ENCODE results near the gene SENP7.

DNA sequence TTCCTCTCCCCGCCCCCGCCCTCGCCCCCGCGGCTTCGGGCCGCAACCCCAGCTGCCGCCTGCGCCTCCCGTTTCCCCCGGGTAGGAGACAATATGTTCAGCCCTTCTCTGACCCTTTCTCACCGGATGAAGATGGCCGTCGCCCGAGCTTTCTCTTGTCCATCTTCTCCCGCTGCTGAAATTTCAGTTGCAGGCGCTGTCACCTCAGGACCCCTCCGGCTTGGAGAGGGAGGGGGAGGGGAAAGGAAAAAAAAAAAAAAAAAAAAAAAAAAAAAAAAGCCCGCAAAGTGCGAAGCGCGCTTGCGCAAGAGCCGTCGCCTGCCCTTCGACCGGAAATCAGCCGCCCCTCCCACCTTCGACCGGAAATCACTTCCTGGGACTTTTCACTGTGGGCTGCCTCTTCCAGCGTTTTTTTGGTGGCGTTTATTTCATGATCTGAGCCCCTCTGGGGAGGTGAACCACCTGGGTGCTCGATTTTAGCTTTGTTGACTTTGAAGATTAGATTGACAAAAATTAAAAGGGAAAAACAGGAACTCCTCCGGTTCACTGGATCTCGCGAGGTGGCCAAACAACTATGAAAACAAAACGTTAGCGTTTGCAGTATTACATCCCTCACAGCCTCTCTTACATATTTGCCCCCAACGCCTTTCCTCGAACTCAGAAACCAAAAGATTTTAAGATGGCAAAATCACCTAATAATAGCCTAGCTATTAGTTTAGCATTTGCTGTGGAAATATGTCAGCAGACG is at the start of gene SENP7:
TSS of gene SENP7 (minus strand) at position 245 of the 748 bp plus-strand sequence.
- RRBS, result 0% methylated on average over 6 of the region's 41 CpGs

GRCh38 chr3:101548997-101549362 is 12.7 kb upstream of the TRMT10C start:
- RRBS, result no CpG with 5 or more reads among the region's 1 CpG

DNA sequence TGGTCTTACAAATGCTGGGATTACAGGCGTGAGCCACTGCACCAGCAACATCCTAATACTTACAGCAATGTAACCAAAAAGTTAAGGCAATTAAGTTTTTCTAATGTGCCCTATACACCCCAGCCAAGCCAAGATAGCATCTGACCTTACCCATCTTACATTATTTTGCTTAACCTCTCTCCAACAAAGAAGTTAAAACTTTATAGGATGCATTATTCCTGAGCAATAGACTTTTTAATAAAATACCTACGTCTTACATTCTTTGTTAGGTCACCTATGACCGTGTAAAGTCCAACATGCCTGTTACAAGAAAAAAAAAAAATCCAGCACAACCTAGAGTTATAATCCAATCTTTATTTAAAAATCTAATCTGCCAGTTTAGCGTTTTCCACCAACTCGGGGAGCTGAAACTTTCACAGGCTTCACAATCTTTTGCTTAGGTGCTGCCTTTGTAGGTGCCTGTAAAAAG is 3.9 kb upstream of the ZBTB11 start:
- RRBS, result no CpG with 5 or more reads among the region's 5 CpGs

- RRBS, result no CpG with 5 or more reads among the region's 15 CpGs
These were observed 7.0 kb upstream of the RPL24 start for GRCh38 chr3:101693472-101694027.

GRCh38 chr3:101827014-101828354 is 21.8 kb upstream of the NFKBIZ start:
- RRBS, result no CpG with 5 or more reads among the region's 32 CpGs

GRCh38 chr3:101850341-101851087 is 1.2 kb downstream of the NFKBIZ start:
- RRBS, result 0% methylated on average over 1 of the region's 18 CpGs

DNA sequence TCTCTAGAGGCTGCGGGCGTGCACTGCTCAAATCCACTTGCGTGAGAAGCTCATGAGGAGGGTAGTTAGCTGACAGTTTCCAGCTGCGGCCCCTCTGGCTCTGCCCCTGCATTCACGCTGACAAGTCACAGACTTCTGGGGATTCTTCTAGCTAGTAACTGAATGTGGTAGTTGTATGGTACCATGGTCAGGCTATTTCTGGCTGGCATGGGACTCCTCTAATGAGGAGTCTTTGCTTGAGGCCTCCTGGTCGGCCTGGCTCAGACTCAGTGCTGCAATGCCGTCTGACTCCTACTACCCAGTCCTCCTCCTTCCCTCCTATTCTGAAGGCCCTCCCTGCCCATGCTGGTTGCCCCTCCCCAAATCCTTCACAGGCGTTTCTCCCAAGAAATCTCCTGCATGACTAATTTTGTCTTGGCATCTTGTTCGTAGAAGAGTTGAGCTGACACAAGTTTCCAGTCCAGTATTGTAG is 115.4 kb downstream of the NFKBIZ start:
- RRBS, result no CpG with 5 or more reads among the region's 9 CpGs

- RRBS, result no CpG with 5 or more reads among the region's 4 CpGs
These were observed 292.4 kb downstream of the NFKBIZ start for GRCh38 chr3:102141476-102142373.

DNA sequence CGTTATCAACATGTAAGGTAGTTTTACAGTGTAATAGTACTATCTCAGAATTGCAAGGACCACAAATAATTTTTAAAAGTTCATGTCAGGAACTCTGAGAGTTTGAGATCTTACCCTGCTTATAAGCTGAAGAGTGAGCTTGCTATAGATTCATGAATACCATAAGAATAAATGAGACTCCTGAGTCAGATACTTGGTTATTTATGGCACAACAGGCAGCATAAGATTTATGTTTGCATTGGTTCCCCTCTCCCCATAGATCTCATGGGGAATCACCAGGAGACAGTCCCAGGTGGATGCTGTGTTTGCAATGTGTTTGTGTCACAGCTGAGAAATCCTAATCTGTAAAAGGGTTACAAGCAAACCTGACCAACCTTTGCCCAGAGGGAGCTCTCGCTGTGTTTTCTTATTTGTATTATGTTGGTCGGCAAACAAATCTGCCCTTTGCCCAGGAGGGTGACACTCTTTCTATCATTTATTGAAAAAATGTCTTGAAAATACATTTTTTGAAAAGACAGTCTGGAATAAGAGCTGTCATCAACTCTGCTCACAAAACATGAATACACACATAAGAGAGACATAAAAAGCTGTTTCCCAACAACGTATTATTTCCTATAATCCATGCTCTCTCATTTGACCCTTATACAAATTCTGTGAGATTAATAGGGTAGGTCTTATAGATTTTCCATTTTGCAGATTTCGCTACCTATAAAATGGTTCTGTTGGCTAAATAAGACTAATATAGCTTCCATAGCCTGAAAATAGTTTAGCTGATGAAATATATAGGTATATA is 236.2 kb downstream of the ZPLD1 start:
- RRBS, result no CpG with 5 or more reads among the region's 5 CpGs

DNA sequence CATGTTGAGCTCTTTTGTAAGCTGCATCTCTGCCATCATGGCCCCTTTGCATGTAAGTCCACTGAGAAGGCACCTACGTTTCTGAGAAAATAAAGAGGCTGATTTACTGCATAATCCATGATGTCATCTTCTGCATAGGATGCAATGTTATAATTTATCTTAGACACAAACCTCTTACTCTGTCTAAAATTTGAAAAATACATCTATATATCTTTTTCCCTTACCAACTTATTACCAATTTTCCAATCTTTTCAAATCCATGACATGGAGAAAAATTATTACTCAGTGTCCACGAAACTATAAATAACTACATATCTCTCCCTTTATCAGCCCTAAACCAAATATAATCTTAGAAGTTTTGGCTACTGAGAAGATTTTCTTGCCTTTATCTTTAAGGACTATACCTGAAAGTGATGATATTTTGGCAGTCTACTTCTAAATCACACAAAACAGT is 1294.9 kb downstream of the ZPLD1 start:
- RRBS, result no CpG with 5 or more reads among the region's 2 CpGs

- RRBS, result no CpG with 5 or more reads among the region's 49 CpGs
These were observed 13.1 kb upstream of the ALCAM start for GRCh38 chr3:105353209-105354444.

GRCh38 chr3:105414165-105414618 is 47.5 kb downstream of the ALCAM start:
- RRBS, result no CpG with 5 or more reads among the region's 5 CpGs

- RRBS, result no CpG with 5 or more reads among the region's 3 CpGs
These were observed 173.2 kb downstream of the ALCAM start for GRCh38 chr3:105539844-105540323.

DNA sequence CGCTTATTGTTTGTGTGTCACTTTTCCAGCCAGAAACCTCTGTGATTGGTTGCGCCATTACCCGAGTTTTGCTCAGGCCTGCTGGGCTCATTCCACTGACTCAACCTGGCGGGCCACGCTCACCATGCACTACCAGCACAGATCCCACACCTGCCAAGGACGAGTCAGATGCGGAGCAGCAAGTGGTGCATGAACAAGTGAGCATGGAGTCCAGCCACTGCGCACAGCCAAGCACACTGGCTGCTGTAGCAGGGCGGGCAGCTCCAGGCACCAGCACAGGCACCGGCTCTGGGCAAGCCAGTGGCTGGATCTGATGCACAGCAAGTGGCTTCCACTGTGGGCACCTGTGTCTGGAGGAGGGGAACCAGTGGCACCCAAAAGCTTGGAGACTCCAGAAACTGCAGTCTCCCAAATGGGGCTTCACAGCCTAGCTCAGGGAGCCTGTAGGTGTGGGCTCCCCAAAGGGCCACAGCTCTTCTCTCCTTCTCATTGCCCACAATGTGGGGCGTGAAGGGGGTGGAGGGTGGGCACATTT is 110.3 kb downstream of the CBLB start:
- RRBS, result no CpG with 5 or more reads among the region's 11 CpGs

DNA sequence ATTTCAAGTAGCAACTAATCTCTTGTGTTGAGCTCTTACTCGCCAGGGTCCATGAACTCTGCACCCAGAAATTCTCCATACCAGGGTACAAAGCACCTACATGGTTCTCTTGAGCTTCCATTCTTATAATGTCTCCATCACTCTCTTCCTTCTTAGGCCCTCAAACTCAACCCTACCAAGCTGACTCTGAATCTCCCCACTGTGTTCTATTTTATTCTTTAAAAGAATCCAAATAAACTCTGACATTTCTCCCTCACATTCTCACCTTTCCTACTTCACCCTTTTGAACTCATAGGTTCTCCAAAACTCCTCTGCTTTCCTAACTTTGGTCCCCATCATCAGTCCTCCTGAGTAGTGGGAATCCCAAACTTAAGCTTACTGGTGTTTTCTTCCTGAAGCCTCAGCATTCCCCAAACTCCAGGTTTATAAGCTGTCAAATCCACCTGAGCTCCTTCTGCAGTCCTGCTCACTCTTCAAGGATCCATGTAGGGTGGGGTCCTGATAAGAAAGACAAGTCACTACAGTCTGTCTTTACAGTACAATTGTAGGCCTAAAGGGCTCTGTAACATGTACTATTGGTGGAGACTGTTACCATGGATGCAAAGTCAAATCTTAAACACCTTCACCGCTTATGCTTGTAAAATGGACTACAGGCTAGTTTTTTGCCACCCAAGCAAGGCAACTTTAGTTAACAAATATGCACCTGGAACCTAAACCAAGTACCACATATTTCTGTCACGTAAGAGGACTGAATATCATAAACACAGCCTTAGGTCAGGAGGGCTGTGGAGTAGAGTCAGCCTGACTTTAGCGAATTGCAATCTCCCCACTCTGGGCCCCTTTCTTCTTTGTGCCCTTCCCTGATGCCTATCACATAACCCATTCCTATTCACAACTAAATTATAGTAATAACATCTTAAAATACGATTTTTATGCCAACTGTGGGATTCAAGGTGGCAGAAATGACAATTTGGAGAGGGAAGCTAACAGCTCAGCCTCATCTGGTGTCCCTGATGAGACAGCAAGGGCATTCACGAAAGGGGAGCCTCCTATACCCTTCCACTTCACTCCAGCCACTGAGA is 44.7 kb downstream of the CBLB start:
- RRBS, result no CpG with 5 or more reads among the region's 6 CpGs

GRCh38 chr3:106945427-106945967 is 431.7 kb upstream of the CCDC54 start:
- RRBS, result no CpG with 5 or more reads among the region's 8 CpGs

DNA sequence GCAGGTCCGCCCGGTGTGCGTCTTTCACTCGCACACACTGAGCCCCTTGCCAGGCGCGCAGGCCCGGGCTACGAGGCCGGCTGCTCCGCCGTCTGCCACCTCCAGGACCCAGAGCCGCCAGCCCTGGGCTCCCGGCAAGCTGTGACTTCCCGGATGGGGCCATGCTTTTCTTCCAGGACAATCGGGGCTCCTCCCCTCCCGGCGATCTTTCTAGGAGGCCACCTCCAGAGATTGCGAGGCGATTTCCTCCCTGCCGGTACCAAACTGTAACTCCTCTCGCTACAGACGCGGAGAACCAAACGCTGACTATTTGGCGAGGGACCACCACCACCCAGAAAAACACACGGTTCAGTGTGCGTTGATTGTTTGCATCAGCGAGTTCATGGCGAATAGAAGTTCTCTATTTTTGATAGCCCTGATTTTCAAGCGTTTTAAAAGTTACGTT is 54.5 kb downstream of the CCDC54 start:
- RRBS, result under 1% methylated on average over 17 of the region's 31 CpGs

DNA sequence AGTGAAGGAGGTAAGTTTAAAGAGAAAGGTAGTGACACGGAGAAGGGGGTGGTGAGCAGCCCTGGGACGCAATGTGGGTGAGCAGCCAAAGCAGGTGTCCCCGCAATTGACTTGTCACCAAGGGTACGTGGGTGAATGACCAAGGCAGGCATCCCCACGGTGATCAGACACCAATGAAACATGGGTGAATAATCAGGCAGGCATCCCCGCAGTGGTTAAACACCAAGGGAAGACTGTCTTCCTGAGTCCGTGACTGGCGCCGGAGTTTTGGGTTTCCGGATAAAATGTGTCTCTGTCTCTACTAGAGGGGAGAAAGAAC is 48.4 kb downstream of the BBX start:
- RRBS, result no CpG with 5 or more reads among the region's 10 CpGs

Measured in skeletal muscle cell (primary cell).